Measurements from ENCODE around the gene CYP2E1.

DNA sequence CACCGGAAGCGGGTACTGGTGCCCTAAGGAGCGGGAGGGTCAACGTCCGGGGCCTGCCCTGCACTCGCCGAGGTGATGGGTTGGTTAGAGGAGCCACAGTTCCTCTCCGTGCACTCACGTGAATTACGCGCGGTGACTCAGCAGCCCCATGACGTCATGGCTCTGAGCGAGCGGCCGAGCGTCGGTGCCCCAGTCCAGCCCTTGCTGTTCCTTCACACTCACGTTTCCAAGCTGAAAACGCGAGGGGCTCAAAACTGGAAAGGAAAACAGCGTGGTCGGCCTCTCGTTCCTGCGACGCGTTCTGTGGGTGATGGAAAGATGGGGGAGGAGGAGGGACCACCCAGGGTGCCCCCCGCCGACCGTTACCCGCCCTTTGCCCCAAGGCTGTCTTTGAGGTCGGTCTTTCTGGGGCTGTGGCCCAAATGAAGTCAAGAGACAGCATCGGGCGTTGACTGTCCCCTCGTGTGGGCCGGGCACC, 70.3 kb upstream of the CFAP46 start:
- PRO-cap, 4 experiments, result peak in 1 of 4 experiments; most common plus-strand start position 229 of the sequence (in 1); most common minus-strand start position 74 of the sequence (in 1)
- RAMPAGE, long total RNA, 2 experiments, result no peak in any of the 2 experiments

- PRO-cap, 4 experiments, result no peak in any of the 4 experiments
- RAMPAGE, long total RNA, 2 experiments, result no peak in any of the 2 experiments
Observed at GRCh38 chr10:133229028-133229528, 939 bp upstream of the UTF1 start.

DNA sequence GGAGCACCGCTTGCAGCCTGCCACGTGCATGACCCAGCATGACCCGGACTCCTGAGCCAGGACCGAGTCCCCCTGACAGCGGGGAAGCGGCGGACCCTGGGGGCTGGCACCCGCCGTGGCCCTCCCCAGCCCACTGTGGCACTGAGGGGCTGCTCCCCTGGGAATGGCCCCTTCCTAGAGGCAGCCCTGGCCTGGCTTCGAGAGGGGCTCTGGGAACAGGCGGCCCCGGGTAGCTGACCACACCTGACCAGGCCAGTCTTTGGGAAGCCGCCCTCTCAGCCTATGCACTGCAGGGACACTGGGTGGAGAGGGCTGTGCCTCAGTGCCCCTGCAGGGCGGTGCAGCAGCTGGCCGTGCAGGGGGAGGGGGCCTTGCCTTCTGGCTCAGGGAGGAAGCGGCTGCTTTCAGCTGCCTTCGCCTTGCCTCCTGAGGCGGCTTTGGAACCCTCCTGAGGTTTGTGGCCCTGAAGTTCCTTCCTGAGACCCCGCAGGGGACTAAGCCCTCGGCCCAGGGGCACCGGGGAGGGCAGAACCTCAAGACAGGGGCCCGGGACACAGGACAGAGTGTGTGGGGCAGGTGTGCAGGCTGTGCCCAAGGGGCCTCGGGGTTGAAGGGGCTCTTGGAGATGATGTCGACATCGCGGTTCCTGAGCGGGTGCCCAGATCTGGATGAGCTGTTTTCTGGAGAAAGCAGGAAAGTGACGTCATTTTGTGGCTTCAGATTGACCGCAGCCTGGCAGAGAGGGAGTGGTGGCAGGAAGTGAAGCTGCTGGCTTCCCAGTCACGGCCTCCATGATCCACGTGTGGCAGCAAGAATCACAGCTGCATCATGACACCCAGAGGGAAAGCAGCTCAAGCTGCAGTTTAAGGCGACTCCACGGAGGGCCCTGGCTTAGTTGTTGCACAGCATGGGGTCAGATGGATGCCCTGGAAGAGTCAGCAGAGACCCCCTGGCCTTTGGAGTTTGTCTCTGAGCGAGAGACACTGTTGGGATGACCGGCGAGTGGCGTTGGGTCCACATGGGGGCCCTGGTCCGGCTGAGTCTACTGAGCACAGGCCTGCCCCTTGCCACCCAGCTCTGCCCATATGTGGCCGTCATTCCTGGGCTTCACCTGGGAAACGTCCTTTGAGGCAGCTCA, 17.6 kb downstream of the ADAM8 start:
- PRO-cap, 4 experiments, result peak in 2 of 4 experiments; most common plus-strand start position 859 of the sequence (in 1); most common minus-strand start position 603 of the sequence (in 1)
- RAMPAGE, long total RNA, 2 experiments, result no peak in any of the 2 experiments

DNA sequence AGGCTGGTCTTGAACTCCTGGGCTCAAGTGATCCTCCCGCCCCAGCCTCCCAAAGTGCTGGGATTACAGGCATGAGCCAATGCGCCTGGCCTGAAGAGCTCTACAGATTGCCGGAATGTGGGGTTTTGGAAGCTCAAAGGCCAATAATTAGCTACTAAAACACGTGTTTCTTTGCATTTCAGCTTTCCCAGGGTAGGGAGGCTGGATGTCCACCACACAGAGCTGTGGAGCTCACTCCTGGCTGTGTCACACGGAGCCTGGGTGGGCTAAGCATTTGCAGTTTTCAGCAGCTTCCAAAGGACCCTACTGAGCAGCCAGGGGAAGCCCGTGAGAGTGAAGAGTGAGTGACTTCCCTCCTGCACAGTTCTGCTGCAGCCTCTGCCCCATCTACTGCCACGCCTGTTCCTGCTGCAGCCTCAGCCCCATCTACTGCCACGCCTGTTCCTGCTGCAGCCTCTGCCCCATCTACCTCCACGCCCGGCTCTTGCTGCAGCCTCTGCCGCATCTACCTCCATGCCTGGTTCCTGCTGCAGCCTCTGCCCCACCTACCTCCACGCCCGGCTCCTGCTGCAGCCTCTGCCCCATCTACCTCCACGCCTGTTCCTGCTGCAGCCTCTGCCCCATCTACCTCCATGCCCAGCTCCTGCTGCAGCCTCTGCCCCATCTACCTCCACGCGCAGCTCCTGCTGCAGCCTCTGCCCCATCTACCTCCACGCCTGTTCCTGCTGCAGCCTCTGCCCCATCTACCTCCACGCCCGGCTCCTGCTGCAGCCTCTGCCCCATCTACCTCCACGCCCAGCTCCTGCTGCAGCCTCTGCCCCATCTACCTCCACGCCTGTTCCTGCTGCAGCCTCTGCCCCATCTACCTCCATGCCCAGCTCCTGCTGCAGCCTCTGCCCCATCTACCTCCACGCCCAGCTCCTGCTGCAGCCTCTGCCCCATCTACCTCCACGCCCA, 12.1 kb downstream of the ADAM8 start:
- PRO-cap, 4 experiments, result no peak in any of the 4 experiments
- RAMPAGE, long total RNA, 2 experiments, result no peak in any of the 2 experiments

GRCh38 chr10:133287915-133288210, 11.2 kb upstream of the ADAM8 start:
- PRO-cap, 4 experiments, result no peak in any of the 4 experiments
- RAMPAGE, long total RNA, 2 experiments, result no peak in any of the 2 experiments

DNA sequence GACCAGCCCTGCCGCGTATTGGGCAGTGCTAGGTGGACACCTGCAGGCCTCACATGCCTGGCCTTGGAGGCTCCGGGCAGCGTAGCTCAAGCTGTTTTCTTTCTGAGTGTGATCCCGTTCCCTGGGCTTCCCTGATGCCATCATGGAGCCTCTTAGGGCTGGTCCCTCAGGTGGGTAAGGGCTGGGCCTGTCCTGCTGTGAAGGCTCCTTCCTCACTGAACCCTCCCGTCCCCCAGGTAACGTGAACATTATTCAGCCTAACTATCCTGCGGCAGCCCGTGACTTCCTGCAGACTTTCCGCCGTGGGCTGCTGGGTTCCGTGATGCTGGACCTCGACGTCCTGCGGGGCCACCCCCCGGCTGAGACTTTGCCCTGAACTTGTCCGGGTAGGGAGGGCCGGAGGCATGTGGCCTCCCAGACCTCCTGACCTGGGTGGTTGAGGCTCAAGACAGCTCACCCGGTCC, 4.6 kb downstream of the SPRN start:
- PRO-cap, 4 experiments, result no peak in any of the 4 experiments
- RAMPAGE, long total RNA, 2 experiments, result no peak in any of the 2 experiments

DNA sequence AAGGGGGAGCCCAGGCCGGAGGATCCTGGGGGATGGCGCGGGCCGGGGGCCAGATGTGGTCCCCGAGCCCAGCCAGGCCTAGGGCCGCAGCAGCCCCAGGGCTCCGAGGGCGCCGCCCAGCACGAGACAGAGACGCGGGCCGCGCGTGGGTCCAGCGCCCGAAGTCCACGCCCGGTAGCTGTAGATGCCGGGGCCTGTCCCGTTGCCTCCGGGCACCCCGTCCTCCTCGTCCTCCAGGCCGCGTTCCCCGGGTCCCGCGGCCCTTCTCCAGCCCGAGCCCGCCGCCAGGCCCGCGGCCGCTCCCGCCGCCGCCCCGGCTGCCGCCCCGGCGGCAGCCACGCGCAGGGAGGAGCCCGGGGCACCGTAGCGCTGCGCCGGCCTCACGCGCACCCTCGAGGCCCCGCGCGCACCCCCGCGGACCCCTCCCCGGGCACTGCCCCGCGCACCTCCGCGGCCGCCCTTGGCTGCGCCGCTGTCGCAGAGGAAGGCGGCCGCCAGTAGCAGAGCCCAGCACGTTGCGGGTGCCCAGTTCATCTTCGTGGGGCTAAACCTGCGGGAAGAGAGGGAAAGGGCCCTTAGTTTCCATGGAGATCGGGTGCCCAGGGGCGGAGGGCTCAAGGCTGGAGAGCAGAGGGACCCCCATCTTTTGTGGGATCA, 1.1 kb downstream of the SPRN start:
- PRO-cap, 4 experiments, result no peak in any of the 4 experiments
- RAMPAGE, long total RNA, 2 experiments, result no peak in any of the 2 experiments

DNA sequence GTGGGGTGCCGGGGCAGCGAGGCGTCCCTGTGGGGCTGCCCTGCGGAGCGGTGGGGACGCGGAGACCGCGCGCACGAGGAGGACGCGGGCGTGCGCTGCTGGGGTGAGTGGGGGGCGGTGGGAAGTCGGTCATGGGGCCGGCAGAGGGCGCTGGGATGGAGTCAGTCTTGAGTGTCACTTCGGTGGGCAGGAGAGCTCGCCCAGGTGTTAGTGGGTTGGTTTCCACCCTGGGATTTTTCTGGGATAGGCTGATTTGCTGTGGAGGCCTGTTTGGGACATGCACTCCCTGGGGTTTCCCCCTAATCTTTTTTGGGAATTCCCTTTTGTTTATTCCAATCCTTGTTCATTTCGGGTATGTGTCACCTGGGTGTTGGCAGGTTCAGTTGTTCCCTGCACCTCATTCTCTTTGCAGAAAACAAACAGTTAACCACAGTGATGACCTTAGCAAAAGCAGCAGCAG, 11.7 kb downstream of the SCART1 start:
- PRO-cap, 4 experiments, result peak in 1 of 4 experiments; most common minus-strand start position 235 of the sequence (in 1)
- RAMPAGE, long total RNA, 2 experiments, result no peak in any of the 2 experiments

DNA sequence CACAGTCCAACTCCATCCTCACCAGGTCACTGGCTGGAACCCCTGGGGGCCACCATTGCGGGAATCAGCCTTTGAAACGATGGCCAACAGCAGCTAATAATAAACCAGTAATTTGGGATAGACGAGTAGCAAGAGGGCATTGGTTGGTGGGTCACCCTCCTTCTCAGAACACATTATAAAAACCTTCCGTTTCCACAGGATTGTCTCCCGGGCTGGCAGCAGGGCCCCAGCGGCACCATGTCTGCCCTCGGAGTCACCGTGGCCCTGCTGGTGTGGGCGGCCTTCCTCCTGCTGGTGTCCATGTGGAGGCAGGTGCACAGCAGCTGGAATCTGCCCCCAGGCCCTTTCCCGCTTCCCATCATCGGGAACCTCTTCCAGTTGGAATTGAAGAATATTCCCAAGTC, at the start of gene CYP2E1:
TSS of gene CYP2E1 (plus strand) at position 205 of the 404 bp plus-strand sequence.
- PRO-cap, 4 experiments, result peak in 4 of 4 experiments; most common plus-strand start position 205 of the sequence (in 4); most common minus-strand start position 302 of the sequence (in 1)
- RAMPAGE, long total RNA, 2 experiments, result start-site peak on the plus strand in 2 of 2 experiments, centred at position 282 of the sequence, 67,741 to 97,657 reads per replicate

- PRO-cap, 4 experiments, result peak in 4 of 4 experiments; most common plus-strand start chr10:133528764 (in 1); most common minus-strand start chr10:133528842 (in 4)
- RAMPAGE, long total RNA, 2 experiments, result start-site peak on the minus strand in 1 of 2 experiments, at chr10:133529415-133529420 at its widest, 12 reads per replicate
Observed at GRCh38 chr10:133528687-133529755, 1.9 kb downstream of the CYP2E1 start.

DNA sequence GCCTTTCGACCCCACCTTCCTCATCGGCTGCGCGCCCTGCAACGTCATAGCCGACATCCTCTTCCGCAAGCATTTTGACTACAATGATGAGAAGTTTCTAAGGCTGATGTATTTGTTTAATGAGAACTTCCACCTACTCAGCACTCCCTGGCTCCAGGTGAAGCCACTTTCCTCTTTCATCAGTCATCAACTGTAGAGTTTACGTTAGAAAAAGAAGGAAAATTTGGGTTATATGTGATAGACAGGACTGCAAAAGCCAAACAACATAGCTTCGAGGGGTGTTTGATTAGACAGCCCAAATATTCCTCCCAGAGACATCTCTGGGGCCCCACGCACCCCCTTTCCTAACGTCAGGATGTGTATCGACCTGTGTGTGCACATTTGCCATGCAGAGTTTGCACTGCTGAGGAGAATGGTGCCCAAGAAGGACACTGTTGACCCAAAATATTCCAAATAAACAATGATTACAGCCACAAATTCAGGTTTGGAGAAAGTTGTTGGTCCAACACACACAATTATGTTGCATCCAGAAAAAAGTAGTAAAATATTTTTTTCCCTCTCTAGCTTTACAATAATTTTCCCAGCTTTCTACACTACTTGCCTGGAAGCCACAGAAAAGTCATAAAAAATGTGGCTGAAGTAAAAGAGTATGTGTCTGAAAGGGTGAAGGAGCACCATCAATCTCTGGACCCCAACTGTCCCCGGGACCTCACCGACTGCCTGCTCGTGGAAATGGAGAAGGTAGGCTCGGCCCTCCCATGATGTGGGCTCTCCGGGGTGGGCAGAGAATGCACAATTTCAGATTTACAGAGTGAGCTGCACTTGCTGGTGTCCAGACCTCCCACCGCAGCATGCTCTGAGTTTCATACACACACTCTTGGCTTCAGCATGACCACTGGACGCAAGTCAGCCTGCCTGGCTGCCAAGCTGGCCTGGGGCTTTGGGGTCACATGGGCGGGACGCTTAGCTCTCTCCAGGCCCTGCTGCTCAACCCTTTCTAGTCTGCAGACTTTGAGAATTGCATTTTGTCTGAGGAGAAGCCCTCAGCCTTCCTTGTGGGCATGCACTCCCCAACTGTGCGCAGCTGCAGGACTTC, 5.3 kb downstream of the CYP2E1 start:
- PRO-cap, 4 experiments, result peak in 3 of 4 experiments; most common plus-strand start position 386 of the sequence (in 1); most common minus-strand start position 399 of the sequence (in 1)
- RAMPAGE, long total RNA, 2 experiments, result start-site peak on the plus strand in 1 of 2 experiments, centred at position 657 of the sequence, 4,556 reads per replicate

Measured in right lobe of liver (tissue), 4 donors.